Metastatic Breast Carcinoma in the Ovary (tissue), 3 donors: ENCODE data around the genes GARIN4 and TATDN3.

DNA sequence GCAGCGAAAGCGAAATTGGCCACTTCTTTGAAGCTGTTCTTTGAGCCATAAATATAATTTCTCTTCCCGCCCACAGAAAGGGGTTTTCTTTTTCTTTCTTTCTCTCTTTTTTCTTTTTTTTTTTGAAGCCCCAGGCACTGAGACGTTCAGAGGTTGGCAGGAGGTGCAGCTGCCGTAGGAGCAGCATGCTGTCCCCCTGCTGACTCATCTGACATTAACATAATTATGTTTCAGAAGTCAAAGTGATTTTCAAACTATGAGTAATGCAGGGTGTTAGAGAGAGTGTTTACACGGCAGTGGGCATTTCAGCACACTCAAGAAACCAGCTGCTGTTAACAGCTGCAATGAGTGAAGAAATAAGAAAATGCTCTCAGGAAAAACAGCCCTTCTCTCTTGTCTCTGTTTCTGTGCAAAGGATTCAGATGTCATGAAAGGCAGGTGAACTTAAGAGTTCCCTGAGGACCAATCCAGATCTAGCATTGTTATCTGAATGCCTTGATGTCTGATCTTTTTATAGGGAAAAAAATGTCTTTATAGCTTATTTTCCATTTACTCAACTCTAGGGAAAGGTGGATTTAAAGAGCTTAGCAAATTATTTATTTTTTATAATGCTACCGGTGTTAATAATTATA lies 41.4 kb upstream of the ATF3 start:
- PRO-cap, 3 experiments, result peak in 3 of 3 experiments; most common plus-strand start position 260 of the sequence (in 1); most common minus-strand start position 210 of the sequence (in 3)

DNA sequence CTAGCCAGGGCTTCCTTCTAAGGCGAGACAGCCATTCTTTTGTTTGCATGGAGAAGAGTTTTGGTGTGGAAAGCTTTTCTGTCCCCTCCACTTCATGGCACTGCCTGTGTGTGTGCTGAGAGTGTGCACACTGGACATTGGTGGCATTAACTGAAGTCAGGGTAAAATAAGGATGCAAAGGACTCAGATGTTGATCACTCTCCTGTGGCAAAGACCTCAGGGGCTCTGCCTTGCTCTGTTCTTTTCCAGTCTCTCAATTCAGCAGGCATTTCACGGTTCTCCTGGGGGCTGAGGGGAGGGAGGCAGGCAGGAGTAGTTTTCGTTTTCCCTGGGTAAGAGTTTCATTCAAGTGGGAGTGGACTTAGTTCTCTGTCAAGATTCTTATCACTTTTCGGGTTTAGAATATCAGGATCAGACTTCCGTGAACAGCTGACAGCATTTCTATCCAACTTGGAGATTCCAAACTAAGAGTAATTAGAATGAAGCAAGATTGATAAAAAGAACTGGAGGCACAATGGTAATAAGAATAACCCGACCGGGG lies 2.6 kb upstream of the ATF3 start:
- PRO-cap, 3 experiments, result no peak in any of the 3 experiments

- PRO-cap, 3 experiments, result no peak in any of the 3 experiments
Observed at GRCh38 chr1:212609694-212610237, 1.2 kb downstream of the ATF3 start.

- PRO-cap, 3 experiments, result no peak in any of the 3 experiments
Observed at GRCh38 chr1:212610238-212611234, 2.0 kb downstream of the ATF3 start.

GRCh38 chr1:212624329-212624905 lies at the start of gene GARIN4:
GARIN4 (plus strand) TSS chr1:212624474.
- PRO-cap, 3 experiments, result no peak in any of the 3 experiments

DNA sequence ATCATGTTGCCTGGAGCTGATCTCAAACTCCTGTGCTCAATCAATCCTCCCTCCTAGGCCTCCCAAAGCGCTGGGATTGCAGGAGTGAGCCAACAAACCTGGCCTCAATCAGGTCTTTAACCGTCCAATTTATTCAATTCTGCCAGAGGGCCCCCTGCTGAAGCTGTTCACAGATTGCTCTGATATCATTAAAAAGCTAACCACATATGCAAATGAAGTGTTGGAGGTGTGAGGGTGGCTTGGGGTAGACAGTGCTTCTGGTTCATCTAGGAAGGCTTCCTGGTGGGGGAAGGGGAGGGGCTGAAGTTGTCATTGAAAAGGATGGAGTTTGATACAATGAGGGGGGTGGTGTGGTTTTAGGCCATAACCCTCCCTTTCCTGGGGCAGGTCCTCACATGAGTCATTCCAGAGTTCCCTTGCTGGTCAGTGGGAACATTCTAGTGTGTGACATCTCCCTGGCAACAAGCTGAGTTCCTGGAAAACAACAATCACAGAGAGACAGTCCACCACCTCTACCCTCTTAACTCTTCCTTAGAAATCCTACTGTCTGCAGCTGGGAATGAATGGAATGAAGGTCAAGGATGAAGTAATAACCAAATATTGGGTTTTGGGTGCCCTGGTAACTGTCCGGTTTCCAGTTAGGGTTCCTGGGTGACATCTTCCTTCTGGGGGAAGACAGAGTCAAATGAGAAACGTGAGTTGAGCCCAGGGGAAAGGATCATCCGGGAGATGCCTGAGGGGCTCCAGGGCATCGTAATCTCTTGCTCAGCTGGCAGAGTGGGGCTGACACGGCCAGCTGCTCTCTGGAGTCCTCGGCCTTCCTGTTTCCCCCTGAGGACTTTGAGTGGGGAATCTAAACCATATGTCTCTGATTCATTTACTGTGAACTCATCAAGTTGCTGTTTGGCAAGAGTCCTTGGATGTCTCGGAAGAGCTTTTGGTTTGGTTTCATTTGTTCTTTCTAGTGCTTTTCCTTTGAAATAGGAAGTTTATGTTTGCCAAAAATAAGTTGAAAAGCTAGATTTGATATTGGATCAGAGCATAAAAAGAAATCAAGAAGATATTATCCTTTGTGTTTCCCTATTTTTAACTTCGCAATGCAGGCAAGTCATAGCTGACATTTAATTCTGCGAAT lies 32.1 kb downstream of the BATF3 start:
- PRO-cap, 3 experiments, result peak in 1 of 3 experiments; most common minus-strand start position 827 of the sequence (in 1)

GRCh38 chr1:212700959-212701551 lies 1.4 kb upstream of the BATF3 start:
- PRO-cap, 3 experiments, result peak in 1 of 3 experiments; most common minus-strand start chr1:212701180 (in 1)

GRCh38 chr1:212741610-212742242 lies 42.1 kb upstream of the BATF3 start:
- PRO-cap, 3 experiments, result no peak in any of the 3 experiments

DNA sequence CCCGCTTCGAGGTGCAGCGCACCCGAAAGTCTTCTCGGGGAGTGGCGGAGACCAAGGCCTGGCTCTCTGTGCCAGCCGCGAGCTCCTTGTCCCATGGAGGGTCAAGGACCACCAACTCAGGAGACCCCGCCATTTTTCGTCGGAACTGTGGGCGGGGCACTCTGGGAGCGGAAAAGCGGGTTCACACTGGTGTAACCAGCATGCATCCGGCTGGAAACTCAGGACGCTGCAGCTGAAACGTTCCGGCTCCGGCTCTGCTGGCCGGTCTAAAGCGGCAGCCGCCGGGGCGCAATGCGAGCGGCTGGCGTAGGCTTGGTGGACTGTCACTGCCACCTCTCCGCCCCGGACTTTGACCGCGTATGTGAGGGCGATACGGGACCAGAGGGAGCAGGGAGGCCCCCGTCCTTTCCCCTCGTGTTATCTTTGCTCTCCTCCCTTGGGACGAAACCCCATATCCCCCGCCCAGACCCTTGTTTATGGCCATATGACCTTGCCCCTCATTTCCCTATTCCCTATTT lies at the start of gene TATDN3:
Gene TATDN3, plus strand, starts transcription at position 264 of the 518 bp plus-strand sequence.
- PRO-cap, 3 experiments, result peak in 3 of 3 experiments; most common plus-strand start position 296 of the sequence (in 3); most common minus-strand start position 147 of the sequence (in 3)

- PRO-cap, 3 experiments, result no peak in any of the 3 experiments
Observed at GRCh38 chr1:213070320-213070851, 19.3 kb downstream of the RPS6KC1 start.

GRCh38 chr1:213372069-213372622 lies 321.1 kb downstream of the RPS6KC1 start:
- PRO-cap, 3 experiments, result no peak in any of the 3 experiments

- PRO-cap, 3 experiments, result no peak in any of the 3 experiments
Observed at GRCh38 chr1:213984912-213985930, 2.6 kb upstream of the PROX1 start.

DNA sequence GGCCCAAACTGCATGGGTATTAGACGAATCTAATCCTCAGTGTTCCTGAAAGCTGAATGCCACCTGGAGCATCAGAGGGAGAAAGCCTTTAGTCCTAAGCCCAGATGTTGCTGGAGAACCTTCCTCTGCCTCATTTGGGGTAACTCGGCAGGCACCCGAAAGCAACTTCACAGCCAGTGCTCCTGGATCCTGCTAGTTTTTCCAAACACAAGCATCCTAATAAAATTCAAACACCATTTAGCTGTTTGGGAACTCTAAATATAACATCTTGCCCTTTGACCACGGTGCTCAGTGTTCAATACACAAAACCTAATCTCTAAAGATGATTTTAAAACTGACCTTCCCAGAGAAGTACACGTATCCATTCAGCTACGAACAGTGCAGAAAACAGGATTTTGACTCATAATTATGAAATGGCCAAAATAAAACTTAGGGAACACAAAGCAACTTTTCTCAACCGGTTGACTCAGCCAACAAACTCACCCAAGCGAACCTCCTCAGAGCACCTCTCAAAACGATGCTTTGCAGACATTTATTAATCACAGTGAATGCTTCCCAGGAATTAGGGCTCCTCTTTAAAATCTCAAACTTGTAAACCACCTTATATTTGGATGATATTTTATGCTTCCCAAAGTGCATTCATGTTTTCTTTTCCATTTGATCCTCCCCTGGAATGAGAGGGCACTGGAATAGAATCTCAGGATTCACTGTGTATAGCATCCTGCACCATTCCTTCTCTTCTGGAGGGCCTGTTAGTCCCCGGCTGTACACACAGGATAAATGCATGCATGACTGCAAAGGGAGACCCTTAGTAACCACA lies 40.5 kb downstream of the PROX1 start:
- PRO-cap, 3 experiments, result no peak in any of the 3 experiments

DNA sequence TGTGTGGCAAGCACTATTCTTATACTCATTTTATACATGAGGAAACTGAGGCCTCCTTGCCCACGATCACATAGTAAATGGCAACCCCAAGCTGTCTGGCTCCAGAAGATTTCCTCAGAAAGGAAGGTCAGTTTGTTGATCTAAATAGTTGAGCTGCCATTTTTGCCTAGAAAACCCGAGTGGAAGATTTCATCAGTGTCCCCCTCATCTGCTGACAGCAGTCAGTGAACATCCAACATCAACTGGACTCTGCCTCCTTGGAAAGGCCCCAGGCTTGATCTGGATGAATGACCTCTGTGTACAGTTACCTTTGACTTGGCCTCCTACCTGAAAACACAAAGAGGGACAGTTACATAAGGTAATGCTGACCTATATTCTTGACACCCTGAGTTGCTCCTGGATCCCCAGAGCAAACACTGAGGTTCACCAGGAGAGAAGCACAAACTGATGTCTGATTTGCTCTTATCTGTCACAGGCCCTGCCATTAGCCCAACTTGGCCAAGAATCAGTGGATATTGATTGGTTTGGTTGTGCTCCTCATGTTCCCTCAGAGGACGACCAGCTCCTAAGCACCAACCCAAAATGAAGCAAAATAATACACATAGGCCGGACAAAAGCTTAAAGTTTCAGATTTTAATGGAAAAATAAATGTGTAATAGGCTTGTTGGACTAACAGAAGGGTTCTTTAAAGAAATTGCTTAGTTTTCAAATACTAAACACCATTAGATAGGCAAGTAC lies 139.0 kb downstream of the PROX1 start:
- PRO-cap, 3 experiments, result no peak in any of the 3 experiments

GRCh38 chr1:214329814-214330810 lies 49.2 kb downstream of the SMYD2 start:
- PRO-cap, 3 experiments, result peak in 1 of 3 experiments; most common minus-strand start chr1:214329925 (in 1)

DNA sequence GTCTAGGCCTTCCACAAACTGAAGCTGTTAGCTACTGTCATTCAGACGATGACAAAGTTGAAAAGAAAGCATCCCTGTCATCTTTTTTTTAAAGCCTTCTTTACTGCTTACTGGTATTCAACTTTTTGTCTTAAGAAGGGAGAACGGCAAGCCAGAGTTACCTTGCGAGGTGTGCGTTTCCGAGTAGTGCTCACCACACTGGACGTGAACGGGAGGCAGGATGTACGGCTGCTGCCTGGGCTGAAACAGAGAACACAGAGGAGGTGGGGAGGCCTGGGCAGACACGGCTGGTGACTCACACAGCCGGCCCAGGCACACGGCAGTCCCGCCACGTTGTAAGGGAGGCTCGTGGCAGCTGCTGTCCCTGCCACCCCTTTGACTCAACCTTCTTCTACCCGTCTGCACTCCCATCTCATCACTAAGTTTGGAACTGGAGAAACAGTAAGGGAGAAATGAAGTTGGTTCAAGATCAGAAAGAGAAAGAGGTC lies 105.8 kb downstream of the SMYD2 start:
- PRO-cap, 3 experiments, result no peak in any of the 3 experiments

DNA sequence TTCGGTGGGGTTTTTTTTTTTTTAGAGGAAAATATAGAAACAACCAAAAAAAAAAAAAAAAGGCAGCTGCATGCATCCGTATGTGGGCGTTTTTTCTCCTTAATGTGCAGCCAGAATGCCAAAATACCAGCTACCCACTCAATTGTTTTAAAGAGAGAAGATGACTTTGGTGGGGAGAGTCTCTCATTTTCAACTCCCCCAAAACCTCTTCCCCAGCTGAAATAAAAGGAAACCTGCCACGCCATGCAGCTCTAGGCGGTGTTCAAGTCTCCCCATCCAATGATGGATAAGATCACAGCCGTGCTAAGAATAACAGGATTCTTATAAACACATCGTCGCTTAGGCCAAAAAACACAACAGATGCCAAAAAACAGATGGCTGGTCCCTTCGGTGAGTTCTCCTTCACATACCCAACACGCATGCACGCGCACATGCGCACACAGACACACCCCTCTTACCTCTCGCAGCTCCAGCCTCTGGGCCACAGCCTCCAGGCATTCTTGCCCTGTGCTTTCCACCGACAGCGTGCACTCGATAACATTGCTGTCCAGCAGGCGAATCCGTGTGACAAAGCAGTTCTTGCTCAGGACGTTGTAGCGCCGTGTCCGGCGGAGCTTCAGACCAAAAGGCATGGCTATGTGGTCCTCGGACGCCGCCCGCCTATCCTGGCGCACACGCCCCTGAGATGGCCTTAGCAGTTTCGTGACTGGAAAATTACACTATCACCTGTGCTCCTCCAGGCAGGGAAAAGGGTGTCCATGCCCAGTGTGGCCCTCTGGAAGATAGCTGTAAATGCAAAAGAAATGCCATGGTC lies 87.0 kb downstream of the PTPN14 start:
- PRO-cap, 3 experiments, result no peak in any of the 3 experiments

- PRO-cap, 3 experiments, result no peak in any of the 3 experiments
Observed at GRCh38 chr1:214546904-214547512, 4.4 kb downstream of the PTPN14 start.

DNA sequence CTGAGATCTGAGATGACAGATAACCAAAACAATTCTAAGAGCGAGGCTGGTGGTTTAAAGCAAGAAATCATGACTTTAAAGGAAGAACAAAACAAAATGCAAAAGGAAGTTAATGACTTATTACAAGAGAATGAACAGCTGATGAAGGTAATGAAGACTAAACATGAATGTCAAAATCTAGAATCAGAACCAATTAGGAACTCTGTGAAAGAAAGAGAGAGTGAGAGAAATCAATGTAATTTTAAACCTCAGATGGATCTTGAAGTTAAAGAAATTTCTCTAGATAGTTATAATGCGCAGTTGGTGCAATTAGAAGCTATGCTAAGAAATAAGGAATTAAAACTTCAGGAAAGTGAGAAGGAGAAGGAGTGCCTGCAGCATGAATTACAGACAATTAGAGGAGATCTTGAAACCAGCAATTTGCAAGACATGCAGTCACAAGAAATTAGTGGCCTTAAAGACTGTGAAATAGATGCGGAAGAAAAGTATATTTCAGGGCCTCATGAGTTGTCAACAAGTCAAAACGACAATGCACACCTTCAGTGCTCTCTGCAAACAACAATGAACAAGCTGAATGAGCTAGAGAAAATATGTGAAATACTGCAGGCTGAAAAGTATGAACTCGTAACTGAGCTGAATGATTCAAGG lies 38.8 kb downstream of the CENPF start:
- PRO-cap, 3 experiments, result no peak in any of the 3 experiments

GRCh38 chr1:215570207-215570754 lies 3.2 kb downstream of the KCTD3 start:
- PRO-cap, 3 experiments, result peak in 2 of 3 experiments; most common minus-strand start chr1:215570497 (in 2)